Measurements from ENCODE around the gene MN1.

GRCh38 chr22:27726109-27727359 is 75.0 kb downstream of the MN1 start:
- RRBS = 5% methylated on average over 4 of the region's 20 CpGs

- RRBS = 35% methylated on average over 5 of the region's 15 CpGs
Observed at GRCh38 chr22:27782028-27782615, 19.4 kb downstream of the MN1 start.

GRCh38 chr22:27786977-27787404 is 14.6 kb downstream of the MN1 start:
- RRBS = no CpG with 5 or more reads among the region's 12 CpGs

GRCh38 chr22:27792555-27793172 is 8.9 kb downstream of the MN1 start:
- RRBS = no CpG with 5 or more reads among the region's 7 CpGs

DNA sequence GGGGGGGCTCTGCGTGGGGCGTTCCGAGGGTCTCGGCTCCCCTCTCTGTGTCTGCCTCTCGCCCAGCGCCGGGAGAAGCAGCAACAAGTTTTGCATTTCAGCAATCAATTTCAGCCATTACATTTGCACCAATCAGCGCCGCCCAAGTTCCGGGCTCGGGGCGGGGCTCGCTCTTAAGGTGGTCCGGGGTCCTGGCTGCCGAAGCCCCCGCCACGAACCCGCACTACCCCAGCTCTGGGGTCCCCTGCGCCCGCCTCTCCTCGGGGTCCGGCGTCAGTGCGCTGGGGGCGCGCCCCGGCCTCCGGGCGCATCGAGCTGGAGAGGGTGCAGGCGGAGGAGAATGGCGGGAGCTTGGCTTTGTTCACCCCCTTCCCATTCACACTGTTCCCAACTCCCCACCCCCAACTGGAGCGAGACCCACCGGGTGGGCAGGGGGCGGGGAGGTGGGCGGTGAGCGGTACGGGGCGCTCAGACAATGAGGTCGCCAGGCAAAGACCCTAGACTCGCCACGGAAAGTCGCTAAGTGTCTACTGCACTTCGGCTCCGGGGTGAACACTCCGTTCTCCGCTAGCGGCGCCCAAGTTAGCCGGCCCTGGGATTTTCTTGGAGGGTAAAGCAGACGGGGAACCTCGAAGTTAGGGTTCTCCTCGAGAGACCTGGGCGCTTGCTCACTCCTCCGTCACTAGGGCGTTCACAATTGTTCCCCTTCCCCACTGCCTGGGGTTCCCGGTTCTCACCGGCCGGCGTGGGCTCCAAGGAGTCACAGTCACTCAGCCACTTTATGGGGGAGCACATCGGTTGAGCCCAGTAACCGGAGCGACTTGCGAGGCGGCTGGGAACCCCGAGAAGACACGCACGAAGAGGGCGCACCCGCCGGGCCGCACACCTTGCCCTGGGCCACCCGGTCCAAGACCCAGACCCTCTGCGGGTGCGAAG is at the start of gene MN1:
MN1 (minus strand) TSS at position 85 of the 936 bp plus-strand sequence.
- RRBS = 4% methylated on average over 38 of the region's 75 CpGs

GRCh38 chr22:27865838-27866126 is 53.3 kb downstream of the PITPNB start:
- RRBS = no CpG with 5 or more reads among the region's 1 CpG

- RRBS = no CpG with 5 or more reads among the region's 1 CpG
Observed at GRCh38 chr22:27912147-27912608, 6.9 kb downstream of the PITPNB start.

- RRBS = no CpG with 5 or more reads among the region's 1 CpG
Observed at GRCh38 chr22:27930347-27930671, 11.3 kb upstream of the PITPNB start.

DNA sequence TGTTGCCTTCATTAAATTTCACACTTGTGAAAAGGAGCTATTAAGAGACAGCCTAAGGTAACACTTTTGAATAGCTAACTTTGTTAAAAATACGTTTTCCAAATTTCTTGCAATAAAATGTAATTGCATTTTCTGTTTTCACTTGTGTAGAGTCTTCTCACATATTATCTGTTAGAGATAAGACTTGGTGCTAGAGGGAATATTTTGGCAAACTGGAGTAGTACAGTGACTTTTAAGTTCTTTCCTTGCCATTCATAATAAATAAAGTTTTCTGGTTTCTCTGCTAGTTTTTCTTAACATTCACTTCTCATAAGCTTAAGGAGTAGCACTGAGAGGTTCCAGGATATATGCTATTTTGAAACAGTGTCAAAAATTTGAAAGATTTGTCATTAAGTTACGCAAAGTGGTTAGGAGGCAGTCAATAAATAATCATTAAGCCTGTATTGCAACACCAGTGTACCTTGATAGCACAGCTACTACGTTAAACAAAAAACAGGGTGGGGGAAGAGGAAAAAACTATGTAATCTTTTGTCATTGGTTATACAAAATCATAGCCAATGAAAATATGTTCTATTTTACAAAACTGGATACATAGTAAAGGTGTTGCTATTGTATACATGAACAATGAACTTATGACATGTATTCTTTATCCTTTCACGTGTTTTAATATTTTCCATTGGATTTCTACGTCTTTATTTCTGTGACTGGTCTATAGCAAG is 30.3 kb upstream of the PITPNB start:
- RRBS = no CpG with 5 or more reads among the region's 5 CpGs

DNA sequence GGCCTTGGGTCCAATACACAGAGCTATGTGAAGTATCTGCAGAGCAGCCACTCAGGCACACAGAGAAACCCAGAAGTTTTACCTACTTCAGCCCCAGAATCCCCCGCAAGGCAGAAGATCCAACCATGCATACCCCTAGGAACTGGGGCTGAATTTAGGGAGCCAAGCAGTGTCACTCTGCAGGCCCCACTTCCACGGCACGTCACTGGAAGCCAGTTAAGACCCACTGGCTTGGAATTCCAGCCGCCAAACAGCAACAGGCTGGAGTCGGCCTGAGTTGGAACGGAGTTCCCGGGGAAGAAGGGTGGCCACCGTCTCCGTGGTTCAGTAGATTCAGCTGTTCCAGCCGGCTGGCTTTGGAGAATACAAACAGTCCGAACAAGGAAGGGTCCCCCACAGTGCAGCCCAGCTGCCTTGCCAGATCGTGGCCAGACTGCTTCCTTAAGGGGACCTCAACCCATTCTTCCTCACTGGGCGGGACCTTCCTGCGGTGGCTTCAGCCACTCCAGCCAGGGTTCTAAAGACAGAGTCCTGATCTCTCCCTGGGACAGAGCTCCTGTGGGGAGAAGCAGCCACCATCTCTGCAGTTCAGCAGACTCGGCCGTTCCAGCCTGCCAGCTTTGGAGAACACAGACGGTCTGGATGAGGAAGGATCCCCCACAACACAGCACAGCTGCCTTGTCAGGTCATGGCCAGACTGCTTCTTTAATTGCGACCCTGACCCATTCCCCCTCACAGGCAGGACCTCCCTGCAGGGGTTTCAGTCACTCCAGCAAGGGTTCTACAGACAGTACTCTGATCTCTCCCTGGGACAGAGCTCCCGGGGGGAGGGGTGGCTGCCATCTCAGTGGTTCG is 173.8 kb downstream of the TTC28 start:
- RRBS = 86% methylated on average over 6 of the region's 20 CpGs

GRCh38 chr22:28576887-28577366 is 102.7 kb downstream of the TTC28 start:
- RRBS = no CpG with 5 or more reads among the region's 1 CpG

DNA sequence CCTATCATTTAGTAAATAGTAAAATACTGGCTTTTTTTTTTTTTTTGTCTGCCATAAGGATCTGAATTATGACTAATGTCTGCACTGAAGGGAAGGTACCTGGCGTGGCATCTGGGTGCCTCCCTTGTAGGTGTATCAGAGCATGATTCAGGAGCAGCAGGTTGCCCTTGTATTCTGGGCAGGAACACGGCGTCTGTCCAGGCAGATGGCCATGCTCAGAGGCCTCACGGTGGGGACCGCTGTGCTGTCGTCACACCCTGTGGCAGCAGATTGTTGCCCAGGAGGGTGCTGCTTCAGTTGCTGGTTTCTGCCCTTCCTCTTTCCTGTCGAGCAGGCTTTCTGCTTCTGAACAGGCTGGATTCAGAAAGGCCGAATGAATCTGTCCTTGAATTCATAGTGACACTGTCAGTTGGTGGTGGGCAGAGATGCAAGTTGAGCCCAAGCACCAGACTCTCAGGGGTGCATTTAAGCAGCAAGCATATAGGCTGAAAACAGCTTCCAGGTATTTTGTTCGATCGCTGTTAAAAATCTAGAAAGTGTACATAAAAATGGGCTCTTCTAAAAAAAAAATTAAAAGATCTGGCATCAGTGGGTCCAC is 11.0 kb downstream of the ZNRF3 start:
- RRBS = no CpG with 5 or more reads among the region's 10 CpGs

DNA sequence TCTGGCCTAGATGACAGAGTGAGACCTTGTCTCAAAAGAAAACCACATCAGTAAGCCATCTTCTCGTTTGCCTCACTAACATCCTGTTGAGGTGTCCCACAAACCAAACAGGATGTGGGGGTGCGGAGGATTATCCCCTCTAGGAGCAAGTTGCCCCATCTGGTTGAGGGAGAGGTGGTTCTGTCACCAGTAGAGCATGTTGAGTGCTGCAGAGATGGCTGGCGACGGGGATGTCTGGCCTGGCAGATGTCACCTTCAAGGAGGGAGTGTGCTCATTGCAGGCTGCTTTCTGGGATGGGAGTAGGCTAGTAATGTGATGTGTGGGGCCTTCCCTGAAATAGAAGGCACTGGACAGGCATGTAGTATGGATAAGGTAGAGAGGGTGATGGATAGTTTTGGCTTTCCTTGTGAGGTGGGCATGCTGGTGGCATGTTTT is 72.5 kb downstream of the ZNRF3 start:
- RRBS = no CpG with 5 or more reads among the region's 4 CpGs

GRCh38 chr22:29004573-29005510 is 56.8 kb downstream of the C22orf31 start:
- RRBS = no CpG with 5 or more reads among the region's 20 CpGs

GRCh38 chr22:29031284-29031951 is 30.2 kb downstream of the C22orf31 start:
- RRBS = no CpG with 5 or more reads among the region's 17 CpGs

DNA sequence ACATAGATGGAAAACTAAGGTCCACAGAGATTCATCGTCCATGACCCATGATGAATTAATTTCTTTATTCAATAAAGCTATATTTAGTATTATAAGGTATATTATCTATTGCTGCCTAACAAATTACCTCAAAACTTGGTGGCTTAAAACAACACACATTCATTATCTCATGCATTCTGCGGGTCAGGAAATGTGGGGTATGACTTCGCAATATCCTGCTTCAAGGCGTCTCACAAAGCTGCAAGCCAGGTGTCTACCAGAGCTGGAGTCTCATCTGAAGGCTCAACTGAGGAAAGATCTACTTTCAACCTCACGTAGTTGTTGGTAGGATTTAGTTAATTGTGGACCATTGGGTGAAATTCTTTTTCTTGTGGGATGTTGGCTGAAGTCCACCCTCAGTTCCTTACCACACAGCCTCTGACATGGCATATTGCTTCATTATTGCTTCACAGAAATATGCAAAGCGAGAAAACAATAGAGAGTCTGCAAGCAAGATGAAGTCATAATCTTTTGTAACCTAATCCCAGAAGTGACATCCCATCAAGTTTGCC is 45.0 kb downstream of the KREMEN1 start:
- RRBS = no CpG with 5 or more reads among the region's 6 CpGs

DNA sequence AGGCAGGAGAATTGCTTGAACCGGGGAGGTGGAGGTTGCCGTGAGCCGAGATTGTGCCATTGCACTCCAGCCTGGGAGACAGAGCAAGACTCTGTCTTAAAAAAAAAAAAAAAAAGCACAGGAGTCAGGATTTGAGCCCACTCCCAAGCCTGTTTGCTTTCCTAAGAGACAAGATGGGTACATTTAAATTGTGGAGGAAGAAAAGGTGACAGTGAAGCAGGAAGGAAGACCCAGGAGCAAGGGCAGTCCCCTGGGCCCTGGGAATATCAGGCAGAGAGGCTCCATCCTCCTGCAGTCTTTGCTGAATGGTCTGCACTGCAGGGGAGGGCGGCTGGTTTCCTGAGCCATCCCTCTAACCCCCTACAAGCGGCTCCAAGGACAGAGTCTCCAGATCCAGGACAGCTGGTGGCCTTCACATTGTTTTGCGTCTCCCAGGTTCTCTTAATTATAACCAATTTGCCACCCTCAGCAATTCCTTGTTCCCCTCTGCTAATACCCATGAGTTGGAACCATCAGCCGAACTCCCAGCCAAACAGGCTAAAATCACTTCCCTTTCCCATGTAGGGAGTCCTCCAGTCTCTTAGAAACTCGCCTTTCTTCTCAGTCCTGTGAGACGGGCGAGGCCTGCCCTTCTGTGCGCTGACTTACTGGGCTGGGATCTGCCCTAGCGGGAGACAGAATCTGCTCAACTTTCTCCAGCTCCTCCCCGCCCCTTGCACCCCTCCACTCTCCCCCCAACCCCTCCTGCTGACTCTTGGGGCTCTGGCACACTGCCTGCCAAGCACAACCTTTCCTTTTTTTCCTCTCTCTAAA is 53.6 kb upstream of the EMID1 start:
- RRBS = no CpG with 5 or more reads among the region's 13 CpGs

- RRBS = no CpG with 5 or more reads among the region's 13 CpGs
Observed at GRCh38 chr22:29309167-29309774, 2.8 kb downstream of the GAS2L1 start.

- RRBS = no CpG with 5 or more reads among the region's 20 CpGs
Observed at GRCh38 chr22:29313995-29314557, 1.4 kb downstream of the RASL10A start.

DNA sequence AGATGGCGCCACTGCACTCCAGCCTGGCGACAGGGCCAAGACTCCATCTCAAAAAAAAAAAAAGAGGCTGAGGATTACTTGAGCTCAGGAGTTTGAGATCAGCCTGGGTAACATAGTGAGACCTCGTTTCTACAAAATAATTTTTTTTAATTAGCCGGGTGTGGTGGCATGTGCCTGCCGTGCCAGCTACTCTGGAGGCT is 24.9 kb downstream of the AP1B1 start:
- RRBS = no CpG with 5 or more reads among the region's 5 CpGs

Measured in hTERT-HM (cell line).